Left lung (tissue), 1 donor: ENCODE measurements around a stretch of chr12.

- PRO-cap, result no peak
Observed at GRCh38 chr12:22687336-22688075, 62.5 kb downstream of the ETNK1 start.

DNA sequence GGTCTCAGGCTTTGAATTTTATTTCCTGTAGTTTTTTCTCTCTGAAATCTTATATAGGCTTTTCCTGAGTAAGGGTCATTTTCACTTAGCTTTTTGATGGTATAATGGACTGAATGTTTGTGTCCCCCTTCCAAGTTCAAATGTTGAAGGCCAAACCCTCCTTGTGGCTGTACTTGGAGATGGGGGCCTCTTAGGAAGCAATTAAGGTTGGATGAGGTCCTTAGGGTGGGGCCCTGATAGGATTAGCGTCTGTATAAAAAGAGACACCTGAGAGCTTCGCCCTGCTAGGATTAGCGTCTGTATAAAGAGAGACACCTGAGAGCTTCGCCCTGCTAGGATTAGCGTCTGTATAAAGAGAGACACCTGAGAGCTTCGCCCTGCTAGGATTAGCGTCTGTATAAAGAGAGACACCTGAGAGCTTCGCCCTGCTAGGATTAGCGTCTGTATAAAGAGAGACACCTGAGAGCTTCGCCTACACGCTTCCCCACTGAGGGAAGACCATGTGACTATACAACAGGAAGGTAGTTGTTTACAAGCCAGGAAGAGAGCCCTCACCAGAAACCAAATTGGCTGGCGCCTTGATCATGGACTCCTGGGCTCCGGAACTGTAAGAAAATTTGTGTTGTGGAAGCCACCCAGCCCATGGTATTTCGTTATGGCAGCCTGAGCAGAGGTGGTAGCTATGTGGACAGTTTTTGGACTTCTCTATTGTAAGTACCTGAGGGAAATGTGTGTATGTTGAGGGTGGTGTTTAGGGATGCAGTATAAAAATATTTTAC is 74.6 kb downstream of the ETNK1 start:
- PRO-cap, result no peak

GRCh38 chr12:24538047-24538403 is 410.9 kb downstream of the BCAT1 start:
- PRO-cap, result unidirectional peak, minus-strand start at chr12:24538138; bidirectional peak, plus-strand start at chr12:24538471, minus-strand start at chr12:24538171

DNA sequence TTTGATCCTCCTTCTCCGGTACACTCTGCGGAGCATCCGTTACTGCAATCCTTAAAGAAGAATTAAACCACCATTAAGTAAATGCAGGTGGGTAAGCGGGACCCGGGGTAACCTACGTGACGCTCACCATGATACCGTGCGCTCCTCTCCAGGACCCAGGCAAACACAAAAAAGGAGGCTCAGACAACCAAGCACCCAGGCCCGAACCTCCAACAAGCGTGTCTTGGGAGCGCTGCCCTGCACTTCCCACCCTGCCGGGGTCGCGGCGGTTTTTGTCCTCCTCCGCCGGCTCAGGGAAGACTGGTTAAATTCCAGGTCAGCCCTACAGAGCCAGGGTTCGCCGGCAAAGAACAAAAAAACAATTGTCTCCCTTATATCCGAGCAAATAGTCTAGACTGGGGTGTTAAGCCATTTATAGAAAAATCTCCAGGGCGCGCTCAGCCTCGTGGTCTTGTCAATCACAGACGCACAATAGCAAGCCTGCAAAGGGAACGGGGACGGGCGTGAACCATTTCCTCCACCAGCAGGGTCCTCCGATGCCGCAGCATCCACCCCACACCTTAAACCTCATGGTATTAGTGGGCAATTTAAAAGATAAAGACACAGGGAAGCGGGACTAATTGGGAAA is 47.0 kb downstream of the BCAT1 start:
- PRO-cap, result no peak

- PRO-cap, result no peak
Observed at GRCh38 chr12:25244798-25245477, 5.8 kb downstream of the KRAS start.

DNA sequence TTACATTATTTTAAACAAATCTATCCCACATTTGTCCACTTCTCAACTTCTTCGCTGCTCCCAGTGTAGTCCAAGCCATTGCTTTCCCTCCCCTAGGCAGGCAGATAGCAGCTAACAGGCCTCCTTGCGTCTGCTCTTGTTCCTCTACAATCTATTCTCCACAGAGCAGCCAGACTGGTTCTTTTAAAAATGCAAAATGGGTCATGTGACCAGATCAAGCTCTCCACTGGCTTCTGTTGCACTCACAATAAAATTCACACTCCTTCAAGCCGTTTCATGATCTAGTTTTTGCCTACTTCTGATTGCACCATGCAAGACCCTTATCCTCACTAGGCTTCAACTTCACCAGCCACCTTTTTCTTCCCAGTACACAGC is 6.0 kb upstream of the KRAS start:
- PRO-cap, result no peak

DNA sequence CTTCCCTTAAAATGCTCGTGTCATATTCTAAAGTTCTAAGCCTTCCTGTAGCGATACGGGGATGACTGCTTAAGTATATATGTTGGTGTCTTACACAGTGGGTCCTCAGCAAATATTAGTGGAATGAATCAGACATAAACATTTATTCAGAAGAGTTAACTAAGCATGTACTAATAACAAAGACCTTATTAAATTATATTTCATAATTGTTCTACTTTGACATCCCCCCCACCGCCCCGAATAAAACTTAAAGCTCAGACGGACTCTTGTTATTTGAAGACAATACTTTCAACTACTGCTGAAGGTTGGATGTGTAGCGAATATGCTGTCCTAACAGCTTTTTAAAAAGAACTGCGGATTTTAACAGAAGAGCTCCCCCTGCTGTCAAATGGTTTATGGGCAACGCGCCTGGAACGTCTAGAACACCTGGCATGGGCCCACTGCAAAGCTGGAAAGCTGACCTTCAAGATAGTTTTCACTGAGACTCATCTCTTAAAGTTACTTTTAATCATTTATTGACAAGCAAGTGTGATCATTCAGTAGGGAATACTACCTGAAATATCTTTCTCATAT is 136.6 kb upstream of the KRAS start:
- PRO-cap, result no peak

- PRO-cap, result unidirectional peak, plus-strand start at chr12:26122276; bidirectional peak, plus-strand start at chr12:26122444, minus-strand start at chr12:26122465
Observed at GRCh38 chr12:26121784-26122616, 2.8 kb downstream of the BHLHE41 start.

GRCh38 chr12:26122617-26122913 is 2.3 kb downstream of the BHLHE41 start:
- PRO-cap, result no peak

DNA sequence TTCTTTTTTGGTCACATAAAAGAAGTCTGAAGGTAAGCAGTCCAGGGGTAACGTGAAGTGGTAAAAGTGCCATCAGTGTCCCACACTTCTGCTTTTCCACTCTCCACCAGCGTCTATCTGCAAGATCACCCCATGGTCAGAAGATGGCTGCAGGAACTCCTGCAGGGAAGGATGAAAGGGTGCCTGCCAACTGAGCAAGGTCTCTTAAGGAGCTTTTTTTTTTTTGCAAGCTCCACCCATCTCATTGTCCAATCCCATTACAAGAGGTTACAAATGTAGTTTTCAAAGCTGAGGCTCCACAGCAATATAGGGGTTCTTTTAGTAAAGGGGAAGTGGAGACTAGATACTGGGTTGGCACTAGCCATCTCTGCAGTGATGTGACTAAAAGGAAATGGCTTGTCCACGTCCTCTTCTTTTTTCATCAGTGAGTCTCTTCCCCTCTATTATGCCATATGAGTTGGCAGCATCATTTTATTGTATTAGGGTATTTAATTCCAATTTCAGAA is 5.9 kb upstream of the BHLHE41 start:
- PRO-cap, result no peak

DNA sequence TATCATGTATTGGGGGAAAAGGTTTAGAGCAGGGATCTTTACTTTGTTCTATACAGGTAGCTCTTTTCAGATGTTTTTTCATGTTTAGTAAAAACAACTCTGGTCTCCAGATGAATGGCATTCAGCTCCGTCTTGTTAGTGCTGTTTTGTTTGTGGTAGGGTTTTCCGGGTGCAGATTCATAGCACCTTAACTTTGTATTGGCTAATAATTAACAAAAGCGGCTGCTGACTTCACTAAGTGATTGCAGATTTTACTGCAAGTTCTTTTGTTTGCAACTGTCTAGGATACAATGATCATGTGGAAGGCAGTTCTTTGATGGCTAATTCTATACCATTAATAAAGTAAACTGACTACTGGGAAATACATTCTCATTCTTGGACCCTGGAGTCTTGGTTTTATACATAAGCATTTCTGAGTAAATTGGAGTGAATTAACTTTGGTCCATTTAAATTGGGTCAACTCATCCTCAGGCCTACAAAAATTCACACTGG is 32.2 kb upstream of the BHLHE41 start:
- PRO-cap, result no peak

- PRO-cap, result unidirectional peak, plus-strand start at chr12:26299236
Observed at GRCh38 chr12:26298963-26299384, 103.6 kb downstream of the SSPN start.

- PRO-cap, result no peak
Observed at GRCh38 chr12:26973903-26974317, 35.6 kb downstream of the FGFR1OP2 start.

DNA sequence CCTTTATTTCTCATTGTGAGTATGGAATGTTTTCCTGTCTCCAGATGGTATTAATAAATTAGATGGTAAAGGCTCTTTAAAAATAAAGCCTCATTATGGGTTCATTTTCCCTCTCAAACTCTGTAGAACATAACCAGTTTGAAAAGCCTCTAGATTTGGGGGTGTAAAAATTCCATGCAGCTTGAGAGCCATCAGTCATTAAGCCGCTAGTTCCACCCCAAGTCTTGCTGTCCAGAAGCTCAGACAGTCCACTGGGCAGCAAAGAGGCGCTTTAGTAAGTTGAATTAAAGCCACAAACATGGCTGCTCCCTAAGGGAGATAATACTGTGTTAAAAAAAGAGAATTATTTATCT is 712 bp downstream of the TM7SF3 start:
- PRO-cap, result bidirectional peak, plus-strand start at position 246 of the sequence, minus-strand start at position 226 of the sequence

- PRO-cap, result no peak
Observed at GRCh38 chr12:27213311-27213756, 30.8 kb upstream of the STK38L start.

GRCh38 chr12:27330623-27331718 is 1.7 kb upstream of the BMAL2 start:
- PRO-cap, result unidirectional peak, plus-strand start at chr12:27331562

GRCh38 chr12:27332620-27332666 is 193 bp upstream of the BMAL2 start:
- PRO-cap, result no peak

GRCh38 chr12:27377813-27379040 is 45.6 kb downstream of the BMAL2 start:
- PRO-cap, result no peak

DNA sequence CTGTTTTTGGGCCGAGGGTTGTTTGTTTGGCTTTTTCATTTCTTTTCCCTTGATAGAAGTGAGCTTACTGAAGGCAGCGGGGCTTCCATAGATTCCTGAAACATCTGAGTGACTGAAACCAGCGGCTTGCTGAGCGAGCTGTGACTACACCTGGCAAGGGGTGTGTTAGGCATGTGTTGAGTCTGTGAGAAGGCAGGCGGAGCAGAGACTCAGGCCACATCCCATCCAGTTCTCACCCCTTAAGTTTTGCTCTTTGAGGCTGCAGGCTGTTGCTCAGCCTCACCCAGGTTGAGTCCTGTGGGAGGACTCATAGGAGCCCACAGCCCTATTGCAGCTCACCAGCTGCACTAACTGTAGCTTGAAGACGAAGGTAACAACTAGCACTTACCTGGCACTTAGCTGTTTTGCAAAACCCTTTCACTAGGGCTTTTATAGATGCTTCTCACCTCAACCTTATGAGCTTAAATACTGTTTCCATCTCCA is 17.3 kb downstream of the PPFIBP1 start:
- PRO-cap, result no peak

DNA sequence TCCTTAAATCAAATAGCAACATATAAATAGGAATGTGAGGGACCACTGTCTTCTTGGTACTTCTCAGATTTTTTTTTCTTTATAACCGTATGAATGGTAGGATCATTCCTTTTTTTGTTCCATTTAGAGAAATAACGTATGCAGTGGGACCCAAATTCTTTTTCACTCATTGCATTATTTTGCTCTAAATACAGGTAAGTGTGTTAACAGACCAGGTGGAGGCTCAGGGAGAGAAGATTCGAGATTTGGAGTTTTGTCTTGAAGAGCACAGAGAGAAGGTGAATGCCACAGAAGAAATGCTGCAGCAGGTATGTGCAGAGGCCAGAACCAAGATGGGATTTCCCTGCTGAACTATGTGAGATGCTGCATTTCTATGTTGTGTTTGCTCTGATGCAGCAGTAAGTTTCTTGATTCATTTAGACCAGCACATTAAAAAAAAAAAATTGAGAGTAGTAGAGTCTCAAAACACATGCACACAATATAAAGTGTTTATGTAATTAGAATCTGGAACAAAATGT is 48.7 kb upstream of the REP15 start:
- PRO-cap, result no peak